PFSK-1 (cell line): Measurements from ENCODE around the gene CTDSP1.

DNA sequence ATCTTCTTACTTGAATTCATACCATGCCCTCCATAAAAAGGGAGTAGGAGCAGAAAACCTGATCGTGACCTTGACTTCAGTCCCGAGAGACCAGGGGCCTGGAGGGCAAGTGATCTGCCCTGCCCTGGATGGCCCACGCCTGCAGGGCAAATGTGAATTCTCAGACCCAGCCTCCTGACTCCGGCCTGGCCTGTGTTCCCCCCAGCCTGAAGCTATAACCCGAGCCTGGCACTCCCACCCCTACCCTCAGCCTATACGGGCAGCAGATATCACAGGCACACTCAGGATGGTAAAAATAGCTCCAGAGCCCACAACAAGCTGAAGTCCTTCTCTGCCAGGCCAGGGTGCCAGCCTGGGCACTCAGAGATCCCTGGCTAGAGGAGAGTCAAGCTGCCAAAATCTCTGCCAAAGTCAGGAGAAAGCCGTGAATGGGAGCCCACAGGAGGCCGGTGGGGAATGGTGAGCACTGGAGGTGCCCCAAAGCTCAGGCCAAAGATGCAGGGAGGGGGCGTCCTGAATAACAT is 145.2 kb downstream of the TNS1 start:
- RRBS, result no CpG with 5 or more reads among the region's 9 CpGs

DNA sequence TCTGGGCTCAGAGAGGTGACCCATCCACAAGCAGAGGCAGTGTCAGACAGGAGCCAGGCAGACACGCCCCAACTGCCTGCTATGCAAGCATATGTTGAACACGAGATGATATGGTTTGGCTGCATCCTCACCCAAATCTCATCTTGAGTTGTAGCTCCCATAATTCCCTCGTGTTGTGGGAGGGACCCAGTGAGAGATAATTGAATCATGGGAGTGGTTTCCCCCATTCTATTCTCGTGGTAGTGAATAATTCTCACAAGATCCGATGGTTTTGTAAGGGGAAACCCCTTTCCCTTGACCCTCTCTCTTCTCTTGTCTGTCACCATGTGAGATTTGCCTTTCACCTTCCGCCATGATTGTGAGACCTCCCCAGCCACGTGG is 114.4 kb downstream of the TNS1 start:
- RRBS, result no CpG with 5 or more reads among the region's 7 CpGs

GRCh38 chr2:217905280-217906370 is 97.2 kb downstream of the TNS1 start:
- RRBS, result no CpG with 5 or more reads among the region's 27 CpGs

DNA sequence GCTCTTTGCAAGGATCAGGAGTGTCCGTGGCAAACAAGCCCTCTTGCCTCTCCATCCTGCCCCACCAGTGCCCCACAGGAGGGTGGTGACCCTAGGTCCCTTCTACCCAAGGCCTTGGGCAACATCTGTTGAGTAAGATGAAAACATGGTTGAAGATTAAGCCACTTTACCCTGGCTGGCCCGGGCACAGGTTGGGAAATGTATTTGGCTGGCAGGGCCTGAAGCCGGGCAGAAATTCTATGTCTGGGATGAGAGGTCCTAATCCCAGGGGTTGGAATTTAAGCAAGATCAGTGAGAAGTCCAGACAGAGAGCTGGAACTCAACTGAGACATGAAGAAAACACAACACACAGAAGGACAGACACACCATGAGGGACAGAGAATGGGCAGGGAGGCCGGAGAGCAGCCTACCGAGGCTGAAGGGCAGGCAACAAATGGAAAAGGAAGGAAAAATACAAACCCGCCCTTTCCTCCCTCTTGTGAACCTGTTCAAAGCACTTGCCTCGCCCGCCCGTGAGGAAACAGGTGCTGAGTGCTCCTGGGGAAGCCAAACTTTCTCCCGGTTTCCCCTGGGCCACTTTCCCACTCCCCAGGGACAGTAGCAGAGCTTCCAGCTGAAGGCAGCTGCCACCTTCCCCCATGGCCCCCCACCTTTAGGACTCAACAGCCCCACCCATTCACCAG is 86.1 kb downstream of the TNS1 start:
- RRBS, result 71% methylated on average over 1 of the region's 10 CpGs

GRCh38 chr2:217942801-217943231 is 60.0 kb downstream of the TNS1 start:
- RRBS, result no CpG with 5 or more reads among the region's 2 CpGs

GRCh38 chr2:217951366-217952310 is 51.2 kb downstream of the TNS1 start:
- RRBS, result no CpG with 5 or more reads among the region's 12 CpGs

- RRBS, result no CpG with 5 or more reads among the region's 6 CpGs
These were observed 7.9 kb downstream of the TNS1 start for GRCh38 chr2:217994675-217995440.

- RRBS, result no CpG with 5 or more reads among the region's 7 CpGs
These were observed 3.9 kb upstream of the TNS1 start for GRCh38 chr2:218006567-218007208.

- RRBS, result no CpG with 5 or more reads among the region's 6 CpGs
These were observed 383 bp upstream of the ARPC2 start for GRCh38 chr2:218216725-218216887.

- RRBS, result no CpG with 5 or more reads among the region's 3 CpGs
These were observed 12.2 kb downstream of the ARPC2 start for GRCh38 chr2:218229083-218229730.

GRCh38 chr2:218232989-218233247 is 15.9 kb downstream of the ARPC2 start:
- RRBS, result no CpG with 5 or more reads among the region's 1 CpG

GRCh38 chr2:218275170-218275928 is 5.0 kb downstream of the PNKD start:
- RRBS, result no CpG with 5 or more reads among the region's 11 CpGs

DNA sequence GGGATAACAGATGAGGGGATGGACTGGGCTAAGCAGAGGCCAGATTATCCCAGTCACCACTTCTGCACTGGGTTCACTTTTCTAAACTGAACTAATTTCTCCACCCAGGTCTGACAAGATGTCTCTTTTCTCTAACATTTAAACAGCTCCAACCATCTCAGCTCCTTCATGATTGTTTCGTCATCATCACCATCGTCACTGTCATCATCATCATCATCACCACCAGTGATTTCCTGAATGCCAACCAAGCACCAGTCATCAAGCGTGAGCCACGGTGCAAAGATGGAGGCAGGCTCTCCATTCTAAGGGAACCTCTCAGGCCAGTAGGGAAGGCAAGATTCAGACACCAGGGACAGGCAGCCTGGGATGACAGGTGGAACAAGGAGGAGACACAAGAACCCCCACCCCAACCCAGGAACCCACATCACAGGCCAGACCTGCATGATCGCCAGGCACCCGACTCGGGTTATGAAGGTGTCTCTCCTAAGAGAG is 25.6 kb upstream of the TMBIM1 start:
- RRBS, result no CpG with 5 or more reads among the region's 7 CpGs

DNA sequence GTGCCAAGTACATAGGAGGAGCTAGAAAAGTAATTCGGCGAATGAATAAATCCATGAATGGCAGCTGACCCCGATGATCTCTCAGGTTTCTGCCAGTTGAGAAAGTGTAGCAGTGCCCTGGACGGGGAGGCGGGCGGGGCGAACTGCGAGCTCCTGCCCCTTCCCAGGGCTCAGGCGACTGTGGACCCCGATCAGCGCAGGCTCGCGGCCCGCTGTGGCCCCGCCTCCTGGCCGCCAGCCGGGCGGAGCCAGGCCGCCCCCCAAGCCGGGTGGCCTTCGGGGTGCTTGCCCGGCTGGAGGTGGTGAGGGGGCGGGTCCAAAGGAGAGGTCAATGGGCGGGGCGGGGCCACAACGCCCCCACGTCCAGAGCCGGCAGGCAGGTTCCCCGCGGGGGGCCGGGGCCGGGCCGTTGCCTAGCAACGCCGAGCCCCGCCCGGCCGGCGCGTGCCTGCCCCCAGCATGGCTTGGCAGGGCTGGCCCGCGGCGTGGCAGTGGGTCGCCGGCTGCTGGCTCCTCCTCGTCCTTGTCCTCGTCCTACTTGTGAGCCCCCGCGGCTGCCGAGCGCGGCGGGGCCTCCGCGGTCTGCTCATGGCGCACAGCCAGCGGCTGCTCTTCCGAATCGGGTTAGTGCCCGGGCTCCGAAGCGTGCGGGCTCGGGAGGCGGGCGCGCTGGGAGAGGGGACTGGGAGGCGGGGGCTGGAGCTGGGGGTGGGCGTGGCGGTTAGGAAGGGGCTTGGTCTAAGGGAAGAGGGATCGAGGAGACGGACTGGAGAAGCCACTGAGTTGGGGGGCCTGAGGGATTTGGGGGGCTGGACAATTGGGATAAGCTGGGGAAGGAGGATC is 30.7 kb upstream of the TMBIM1 start:
- RRBS, result 1% methylated on average over 15 of the region's 72 CpGs

GRCh38 chr2:218329336-218329767 is 27.3 kb upstream of the CATIP start:
- RRBS, result no CpG with 5 or more reads among the region's 10 CpGs

DNA sequence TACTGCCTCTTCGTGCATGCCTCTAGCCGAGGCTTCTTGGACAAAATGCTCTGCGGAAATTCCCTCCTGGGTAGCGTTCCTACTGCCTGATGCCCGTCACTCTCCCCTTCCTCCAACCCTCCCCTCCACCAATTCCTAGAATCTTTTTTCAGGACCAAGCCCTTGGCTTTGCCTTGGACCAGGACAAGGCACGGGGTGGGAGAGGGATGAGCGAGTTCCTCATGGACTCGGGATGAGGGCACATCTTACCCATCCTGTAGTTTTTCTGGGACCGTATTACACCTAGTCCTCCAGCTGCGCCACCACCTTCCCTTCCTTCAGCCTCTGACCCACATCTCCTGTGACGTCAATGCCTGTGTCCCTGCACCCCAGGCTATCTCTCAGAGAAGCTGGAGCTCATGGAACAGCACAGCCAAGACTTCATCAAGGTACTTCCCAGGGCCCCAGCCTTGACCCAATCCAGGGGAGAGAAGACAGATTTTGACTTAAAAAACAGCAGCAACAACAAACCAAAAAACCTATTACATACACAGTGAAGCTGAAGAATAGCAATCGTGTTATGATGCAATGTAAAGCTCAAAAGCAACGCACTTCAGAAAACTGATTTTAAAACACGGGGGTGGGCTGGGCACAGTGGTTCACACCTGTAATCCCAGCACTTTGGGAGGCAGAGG is 1.1 kb downstream of the CATIP start:
- RRBS, result no CpG with 5 or more reads among the region's 14 CpGs

- RRBS, result no CpG with 5 or more reads among the region's 18 CpGs
These were observed 5.6 kb upstream of the CTDSP1 start for GRCh38 chr2:218393842-218394754.

DNA sequence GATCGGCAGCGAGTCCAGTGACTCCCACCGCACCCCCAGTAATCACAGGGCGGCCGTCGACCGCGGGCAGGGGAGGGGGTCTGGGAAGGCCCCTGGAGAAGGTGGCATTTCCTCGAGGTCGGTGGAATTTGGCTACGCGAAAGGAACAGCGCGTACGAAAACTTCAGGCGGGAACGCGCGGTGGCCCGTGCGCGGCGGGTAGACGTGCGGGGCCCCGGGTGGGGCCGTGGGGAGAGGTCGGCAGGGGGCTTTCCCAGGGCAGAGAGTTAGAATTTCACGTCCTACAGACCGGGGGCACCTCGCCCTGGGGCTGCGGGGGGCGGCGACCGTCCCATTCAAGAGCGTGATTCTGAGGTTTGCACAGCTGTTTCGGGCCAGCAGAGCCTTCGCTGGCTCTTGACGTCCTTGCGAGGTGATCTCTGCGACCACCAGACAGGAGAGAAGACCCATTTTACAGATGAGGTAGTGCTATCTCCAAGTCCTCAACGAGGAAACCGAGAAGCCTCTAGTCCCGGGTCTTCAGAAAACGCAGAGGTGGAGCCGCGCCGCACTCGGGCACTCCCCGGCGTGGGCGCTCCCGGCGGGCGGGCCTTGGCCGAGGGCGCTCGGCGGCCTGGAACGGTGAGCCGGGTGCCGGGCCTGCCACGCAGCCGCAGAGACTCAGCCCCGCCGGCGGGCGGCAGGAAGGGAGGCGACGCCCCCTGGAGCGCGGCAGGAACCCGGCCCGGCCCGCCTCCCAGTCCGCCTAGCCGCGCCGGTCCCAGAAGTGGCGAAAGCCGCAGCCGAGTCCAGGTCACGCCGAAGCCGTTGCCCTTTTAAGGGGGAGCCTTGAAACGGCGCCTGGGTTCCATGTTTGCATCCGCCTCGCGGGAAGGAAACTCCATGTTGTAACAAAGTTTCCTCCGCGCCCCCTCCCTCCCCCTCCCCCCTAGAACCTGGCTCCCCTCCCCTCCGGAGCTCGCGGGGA is at the start of gene CTDSP1:
CTDSP1 (plus strand) TSS at position 856 of the 967 bp plus-strand sequence.
- RRBS, result 13% methylated on average over 36 of the region's 95 CpGs

DNA sequence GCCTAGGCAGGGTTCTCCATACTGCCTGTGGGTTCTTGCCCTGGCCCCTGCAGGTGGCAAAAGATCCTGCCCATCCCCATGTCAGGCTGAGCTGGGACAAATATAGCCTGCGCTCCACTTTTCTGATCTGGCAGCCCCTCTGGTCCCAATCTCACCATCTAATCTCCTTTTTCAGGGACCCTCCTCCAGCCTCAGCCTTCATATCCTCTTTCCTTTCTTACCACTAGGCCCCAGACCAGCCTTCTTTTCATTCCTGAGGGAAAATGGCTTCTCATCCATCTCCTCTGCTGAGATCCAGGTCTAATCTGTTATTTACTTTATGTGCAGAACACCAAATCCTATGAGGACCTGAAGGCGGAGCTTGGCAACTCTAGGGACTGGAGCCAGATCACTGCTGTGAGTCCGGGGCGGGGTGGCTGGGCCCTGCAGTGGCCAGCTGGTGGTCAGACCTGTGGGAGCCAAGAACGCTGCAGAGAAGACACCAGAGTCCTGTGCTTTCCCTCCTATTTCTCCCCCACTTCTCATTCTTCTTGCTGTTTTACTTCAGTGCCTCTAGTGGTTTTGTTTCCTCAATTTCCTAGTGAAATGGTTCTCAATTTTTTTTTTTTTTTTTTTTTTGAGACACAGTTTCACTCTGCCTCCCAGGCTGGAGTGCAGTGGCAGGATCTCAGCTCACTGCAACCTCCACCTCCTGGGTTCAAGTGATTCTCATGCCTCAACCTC is 19.6 kb downstream of the VIL1 start:
- RRBS, result no CpG with 5 or more reads among the region's 5 CpGs

GRCh38 chr2:218659834-218660286 is 377 bp downstream of the BCS1L start:
- RRBS, result no CpG with 5 or more reads among the region's 16 CpGs